SK-MEL-5 (cell line): ENCODE data around the genes NOTCH2NLB and PLEKHO1.

DNA sequence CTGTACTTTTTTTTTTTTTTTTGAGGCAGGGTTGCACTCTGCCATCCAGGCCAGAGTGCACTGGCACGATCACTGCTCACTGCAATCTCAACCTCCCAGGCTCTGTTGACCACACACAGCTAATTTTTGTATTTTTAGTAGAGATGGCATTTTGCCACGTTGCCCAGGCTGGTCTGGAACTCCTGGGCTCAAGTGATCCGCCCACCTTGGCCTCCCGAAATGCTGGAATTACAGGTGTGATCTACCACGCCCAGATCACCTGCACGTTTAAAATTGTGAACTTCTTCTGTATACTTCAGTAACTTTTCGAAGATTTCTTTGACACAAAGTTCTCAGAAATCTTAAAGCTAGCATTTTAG lies 2.0 kb downstream of the NBPF11 start:
RAMPAGE:
- cytosol, long total RNA: no peak
- long total RNA: no peak
- nucleus, long total RNA: no peak

DNA sequence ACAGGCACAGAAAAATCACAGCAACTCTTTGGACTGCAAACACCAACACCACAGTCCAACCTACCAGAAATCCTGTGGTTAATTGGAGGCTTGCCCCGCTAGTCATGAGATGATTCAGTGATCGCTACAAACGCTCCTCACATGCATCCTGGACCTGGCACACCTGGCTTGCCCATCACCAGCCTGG lies 1.1 kb downstream of the NBPF11 start:
RAMPAGE:
- cytosol, long total RNA: no peak
- long total RNA: no peak
- nucleus, long total RNA: no peak

DNA sequence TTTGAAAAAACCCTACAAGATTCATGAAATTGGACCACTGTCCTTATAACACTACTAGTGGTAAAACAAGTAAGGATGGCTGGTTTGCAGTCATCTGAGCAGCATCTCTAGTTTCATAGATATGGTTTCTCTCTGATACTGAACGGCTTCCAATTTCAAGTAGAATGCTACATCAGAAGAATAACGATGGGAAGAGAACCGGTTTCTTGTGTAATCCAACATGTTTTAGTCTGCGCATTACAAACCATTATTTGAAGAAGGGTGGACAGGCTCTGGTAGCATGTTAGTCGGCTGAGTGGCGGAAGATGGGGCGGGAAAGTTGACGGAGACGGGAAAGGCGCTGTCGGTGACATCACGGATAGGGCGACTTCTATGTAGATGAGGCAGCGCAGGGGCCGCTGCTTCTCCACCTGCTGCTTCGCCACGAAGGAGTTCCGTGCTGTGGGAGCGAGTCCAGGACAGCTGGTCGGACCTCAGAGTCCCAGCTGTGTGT lies 110.9 kb upstream of the NBPF11 start:
RAMPAGE:
- cytosol, long total RNA: no peak
- long total RNA: no peak
- nucleus, long total RNA: no peak

RAMPAGE:
- cytosol, long total RNA: no peak
- long total RNA: no peak
- nucleus, long total RNA: no peak
These were observed 164.6 kb downstream of the PPIAL4G start for GRCh38 chr1:148318010-148319314.

RAMPAGE:
- cytosol, long total RNA: no peak
- long total RNA: no peak
- nucleus, long total RNA: no peak
These were observed at the start of gene NOTCH2NLB for GRCh38 chr1:148679350-148680027. Gene NOTCH2NLB, minus strand, starts transcription at chr1:148679746.

RAMPAGE:
- cytosol, long total RNA: no peak
- long total RNA: no peak
- nucleus, long total RNA: no peak
These were observed 72.5 kb upstream of the NBPF9 start for GRCh38 chr1:149175596-149176511.

GRCh38 chr1:149240582-149240918 lies 137.2 kb upstream of the NBPF9 start:
RAMPAGE:
- cytosol, long total RNA: no peak
- long total RNA: no peak
- nucleus, long total RNA: no peak

DNA sequence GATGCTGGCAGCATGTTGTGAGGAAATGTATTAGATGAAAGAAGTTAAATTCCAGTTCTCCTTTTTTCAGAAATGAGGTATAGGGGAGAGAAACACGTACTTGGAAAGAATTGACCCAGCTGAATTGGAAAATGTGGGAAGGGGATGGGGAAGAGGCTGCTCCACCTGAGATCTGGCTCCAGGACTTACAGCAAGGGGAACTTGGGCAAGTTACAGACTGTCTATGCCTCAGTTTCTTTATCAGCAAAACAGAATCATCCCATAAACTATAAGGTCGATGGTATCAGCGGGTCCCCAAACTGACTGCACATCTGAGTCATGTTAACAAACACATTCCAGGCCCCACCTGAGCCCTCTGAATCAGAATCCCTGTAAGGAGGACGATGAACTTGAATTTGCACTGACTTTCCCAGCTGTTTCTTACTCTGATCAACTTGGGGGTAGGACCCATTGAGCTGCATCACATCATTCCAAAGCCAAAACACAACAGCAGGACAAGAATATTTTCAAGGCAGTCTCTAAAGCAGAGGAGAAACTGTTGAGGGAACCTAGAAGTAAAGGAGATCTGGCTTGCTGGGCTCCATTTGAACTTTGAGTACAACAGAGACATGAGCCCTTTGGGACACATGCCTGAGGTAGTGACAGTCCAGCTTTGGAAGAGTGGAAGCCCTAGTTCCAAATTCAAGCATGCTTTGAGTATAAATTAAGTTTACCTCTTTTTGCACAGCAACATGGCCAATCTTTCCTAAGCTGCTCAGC lies 2.4 kb upstream of the NBPF19 start:
RAMPAGE:
- cytosol, long total RNA: no peak
- long total RNA: no peak
- nucleus, long total RNA: no peak

DNA sequence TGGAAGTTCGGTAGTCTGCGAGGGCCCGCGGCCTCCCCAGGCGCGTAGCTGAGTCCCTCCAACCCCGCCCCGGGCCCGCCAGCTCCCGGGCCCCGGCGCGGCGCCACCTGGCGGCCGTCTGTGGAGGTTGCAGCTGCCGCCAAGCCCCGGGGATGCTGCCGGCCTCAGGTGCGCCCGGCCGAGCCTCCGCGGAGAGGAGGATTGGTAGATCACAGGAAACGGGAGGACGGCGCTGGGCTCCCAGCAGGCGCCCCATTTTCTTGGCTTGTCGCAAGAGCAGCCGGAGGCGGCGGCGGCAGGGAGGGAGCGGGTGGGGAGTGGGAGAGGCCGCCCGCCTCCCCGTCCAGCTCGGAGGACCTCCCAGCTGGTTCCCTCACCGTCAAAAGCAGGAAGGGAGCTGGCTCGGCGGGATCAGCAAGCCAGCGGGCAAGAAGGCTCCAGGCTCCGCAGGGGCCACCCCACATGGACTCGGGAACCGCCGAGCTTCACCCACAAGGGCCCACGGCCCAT lies 10.5 kb downstream of the FCGR1A start:
RAMPAGE:
- cytosol, long total RNA: no peak
- long total RNA: no peak
- nucleus, long total RNA: no peak

DNA sequence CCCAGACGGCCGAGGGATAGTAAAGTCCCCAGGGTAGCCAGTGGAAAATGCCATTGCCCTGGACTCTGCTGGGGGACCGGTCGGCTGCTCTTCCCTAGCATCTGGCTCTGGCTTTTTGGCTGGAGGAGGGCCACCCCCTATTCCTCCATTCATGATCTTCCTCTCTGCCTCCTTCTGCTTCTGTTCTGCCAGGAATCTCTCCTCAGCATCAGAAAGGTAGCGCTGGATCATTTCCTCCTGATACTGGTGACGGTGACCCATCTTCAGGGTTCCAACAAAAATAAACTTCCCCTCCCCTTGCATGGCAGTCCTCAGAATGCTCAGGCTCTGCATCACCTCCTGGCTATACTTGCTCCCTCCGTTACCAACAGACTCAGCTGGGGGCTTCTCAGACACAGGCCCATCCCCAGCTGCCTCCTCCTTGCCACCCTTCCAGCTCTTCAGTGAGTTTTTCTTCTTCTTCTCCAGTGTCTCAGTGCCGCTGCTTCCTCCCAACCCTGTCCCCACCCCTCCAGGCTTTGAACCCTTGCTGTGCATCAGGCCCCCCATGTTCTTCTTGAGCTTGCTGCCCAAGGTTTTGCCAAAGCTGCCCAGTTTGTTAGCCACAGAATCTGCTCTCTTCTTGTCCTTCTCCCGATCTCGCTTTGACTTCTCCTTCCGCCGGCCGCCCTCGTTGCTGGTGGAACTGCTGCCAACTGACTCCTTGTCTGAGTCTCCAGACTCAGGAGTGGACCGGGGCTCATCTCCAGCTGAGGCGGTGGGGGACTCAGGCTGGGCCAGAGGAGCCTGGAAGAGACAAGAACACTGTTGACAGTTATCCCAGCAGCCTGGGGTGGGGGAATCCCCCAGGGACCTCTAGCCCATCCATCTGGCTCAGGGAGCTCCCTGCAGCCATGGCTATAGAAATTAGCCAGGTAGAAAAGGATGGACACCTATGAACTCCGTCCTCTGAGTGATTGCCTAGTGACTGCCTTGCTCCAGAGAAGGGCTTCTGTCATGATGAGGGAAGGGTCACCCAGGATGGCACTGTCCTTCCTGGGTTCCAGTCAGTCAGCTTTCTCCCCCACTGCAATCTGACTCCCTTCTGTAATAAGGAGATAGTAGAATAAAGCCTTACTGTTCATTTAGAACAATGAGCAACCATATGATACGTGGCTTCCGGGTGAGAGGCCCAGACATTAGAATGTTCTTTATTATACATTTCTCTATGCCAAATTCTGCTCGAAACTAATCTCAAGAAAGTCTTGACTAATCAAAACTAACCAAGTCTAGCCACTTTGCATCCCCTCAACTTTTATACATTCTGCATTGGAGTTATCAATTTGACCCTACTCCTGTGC lies 8.1 kb upstream of the MTMR11 start:
RAMPAGE:
- cytosol, long total RNA: no peak
- long total RNA: no peak
- nucleus, long total RNA: no peak

RAMPAGE:
- cytosol, long total RNA: no peak
- long total RNA: no peak
- nucleus, long total RNA: no peak
These were observed 40.2 kb upstream of the PLEKHO1 start for GRCh38 chr1:150109508-150109974.

GRCh38 chr1:150149324-150150378 lies at the start of gene PLEKHO1:
Gene PLEKHO1, plus strand, starts transcription at chr1:150149916.
RAMPAGE:
- cytosol, long total RNA: no peak
- long total RNA: no peak
- nucleus, long total RNA: no peak

DNA sequence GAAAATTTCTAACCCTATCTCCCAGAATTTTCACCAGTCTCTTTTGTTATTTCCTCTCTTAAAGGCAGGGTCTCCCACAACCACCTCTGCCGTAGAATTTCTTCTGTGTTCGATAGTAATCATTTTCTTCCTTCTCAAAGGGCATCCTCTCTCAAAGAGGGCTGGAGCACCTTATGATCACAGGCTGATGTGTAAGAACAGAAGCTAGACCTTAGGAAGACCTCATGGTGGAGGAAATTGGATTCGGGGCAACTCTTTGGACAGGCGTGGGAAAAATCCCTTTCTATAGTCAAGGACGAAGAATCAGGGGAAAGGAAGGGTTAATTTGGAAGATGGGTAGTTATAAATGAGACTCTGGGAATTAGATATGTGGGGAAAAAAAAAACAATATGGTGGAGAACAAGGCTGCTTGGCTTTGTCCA lies 3.8 kb downstream of the PLEKHO1 start:
RAMPAGE:
- cytosol, long total RNA: no peak
- long total RNA: no peak
- nucleus, long total RNA: no peak

GRCh38 chr1:150158837-150160148 lies 9.6 kb downstream of the PLEKHO1 start:
RAMPAGE:
- cytosol, long total RNA: no peak
- long total RNA: no peak
- nucleus, long total RNA: no peak

DNA sequence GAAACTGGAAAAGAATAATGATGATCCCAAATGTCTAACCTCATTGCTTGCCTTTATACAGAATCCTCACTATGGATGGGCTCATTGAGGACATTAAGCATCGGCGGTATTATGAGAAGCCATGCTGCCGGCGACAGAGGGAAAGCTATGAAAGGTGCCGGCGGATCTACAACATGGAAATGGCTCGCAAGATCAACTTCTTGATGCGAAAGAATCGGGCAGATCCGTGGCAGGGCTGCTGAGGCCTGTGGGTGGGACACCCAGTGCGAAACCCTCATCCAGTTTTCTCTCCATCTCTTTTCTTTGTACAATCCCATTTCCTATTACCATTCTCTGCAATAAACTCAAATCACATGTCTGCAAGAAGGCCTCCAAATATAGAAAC lies 13.4 kb upstream of the PRPF3 start:
RAMPAGE:
- cytosol, long total RNA: no peak
- long total RNA: no peak
- nucleus, long total RNA: no peak

GRCh38 chr1:150362735-150363765 lies 897 bp upstream of the RPRD2 start:
RAMPAGE:
- cytosol, long total RNA: no peak
- long total RNA: no peak
- nucleus, long total RNA: no peak

DNA sequence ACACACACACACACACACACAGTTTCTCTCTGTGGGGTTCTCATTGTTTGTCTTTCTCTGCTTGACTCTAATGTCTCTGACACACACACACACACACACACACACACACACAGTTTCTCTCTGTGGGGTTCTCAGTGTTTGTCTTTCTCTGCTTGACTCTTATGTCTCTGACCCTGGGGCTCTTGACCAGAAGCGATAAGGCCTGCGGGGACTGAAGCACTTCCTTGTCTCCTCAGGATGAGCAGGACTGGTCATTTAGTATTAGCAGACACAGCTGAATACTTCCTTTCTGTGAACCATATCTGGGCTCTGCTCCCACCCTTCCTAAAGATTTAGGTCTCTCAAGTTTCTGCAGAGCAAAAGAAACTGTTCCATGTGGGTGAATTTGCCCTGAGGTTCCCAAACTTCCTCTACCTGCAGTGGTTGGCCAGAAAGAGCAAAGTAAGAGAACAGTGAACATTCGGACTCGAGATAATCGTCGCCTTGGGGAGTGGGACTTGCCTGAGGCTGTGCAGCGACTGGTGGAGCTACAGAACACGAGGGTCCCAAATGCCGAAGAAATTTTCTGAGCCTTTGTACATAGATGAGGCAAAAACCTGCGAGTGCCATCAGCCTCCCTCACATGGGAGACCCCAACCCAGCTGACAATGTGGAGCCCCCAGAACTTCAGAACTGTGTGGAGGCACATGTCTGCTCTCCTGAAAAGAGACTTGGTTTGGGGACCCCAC lies 1.2 kb upstream of the ECM1 start:
RAMPAGE:
- cytosol, long total RNA: no peak
- long total RNA: no peak
- nucleus, long total RNA: no peak

RAMPAGE:
- cytosol, long total RNA: no peak
- long total RNA: no peak
- nucleus, long total RNA: no peak
These were observed 8.8 kb downstream of the ADAMTSL4 start for GRCh38 chr1:150557535-150558838.

DNA sequence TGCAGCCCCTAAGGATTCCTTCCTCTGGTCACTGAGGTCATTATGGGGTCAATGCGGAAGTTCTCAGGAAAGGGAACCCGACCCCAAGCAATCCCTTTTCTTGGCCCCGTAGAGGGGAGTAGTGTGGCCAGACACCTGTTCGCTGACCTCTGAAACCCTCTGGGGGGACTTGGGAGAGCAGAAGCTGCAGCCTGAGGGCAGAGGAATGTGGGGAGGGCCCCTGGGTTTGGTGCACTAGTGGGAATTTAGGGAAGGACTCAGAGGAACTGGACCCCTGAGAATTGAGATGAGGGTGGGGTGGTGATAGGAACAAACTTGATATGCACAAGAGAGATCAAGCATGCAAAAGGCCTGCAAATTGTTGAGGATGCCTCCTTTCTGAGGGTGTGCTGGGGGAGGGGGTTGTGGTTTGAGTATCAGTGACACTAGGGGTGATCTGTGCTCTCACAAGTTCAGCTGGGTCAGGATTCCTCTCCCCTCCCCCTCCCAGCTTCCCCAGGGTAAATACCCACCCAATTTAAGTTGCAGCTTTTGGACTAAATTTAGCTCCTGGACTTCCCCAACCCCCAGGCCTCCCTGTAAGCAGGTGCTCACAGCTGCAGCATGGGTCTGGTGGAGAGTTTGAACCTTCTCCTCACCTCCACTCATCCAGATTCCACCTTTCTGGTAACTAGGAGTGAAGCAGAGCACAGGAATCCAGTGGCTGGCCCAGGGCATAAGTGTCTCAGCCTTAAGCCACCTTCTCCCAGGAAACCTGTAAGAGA lies 13.4 kb downstream of the ADAMTSL4 start:
RAMPAGE:
- cytosol, long total RNA: no peak
- long total RNA: no peak
- nucleus, long total RNA: no peak

DNA sequence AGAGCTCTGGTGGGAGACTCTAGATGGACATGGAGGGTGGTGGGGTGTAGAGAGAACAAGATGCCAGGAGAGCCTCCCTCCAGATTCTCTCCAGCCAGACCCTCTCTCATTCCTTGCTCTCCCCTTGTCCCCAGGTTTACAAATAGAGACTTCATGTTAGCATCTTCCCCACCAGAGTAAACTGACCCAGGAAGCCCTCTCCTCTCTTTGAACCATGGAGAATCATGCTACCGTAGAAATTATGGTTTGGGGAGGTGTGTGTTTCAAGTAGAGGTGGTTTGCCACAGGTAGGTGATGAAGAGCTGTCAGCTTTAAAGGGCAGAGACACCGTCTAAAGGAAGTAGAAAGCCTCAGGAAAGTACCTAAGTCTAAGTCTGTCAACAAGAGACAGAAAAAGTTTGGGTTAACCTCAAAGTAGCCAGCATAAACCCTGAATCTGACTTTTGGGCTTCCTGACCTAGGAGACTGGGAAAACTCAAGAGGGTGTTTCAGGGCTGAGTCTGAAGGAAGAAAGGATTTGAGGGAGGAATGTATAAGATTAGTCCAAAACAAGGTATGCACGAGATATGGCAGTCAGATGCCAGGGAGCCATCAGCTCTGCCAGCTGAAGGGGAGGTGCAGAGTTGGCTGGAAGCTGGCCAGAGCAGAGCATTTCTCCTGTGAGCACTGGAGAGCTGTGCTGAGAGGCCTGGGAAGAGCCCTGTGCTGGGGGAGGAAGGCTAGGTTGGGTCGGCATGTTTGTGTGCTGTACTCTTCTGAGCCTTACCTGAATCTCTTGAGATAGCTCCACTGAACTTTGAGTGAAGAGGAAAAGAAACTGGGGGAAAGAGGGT lies 14.2 kb downstream of the ADAMTSL4 start:
RAMPAGE:
- cytosol, long total RNA: no peak
- long total RNA: no peak
- nucleus, long total RNA: no peak